Mesothelial cell of epicardium (in vitro differentiated cells): Measurements from ENCODE around the gene YAE1.

- PRO-cap = no peak
Observed at GRCh38 chr7:36855232-36855895, 131.1 kb upstream of the AOAH start.

DNA sequence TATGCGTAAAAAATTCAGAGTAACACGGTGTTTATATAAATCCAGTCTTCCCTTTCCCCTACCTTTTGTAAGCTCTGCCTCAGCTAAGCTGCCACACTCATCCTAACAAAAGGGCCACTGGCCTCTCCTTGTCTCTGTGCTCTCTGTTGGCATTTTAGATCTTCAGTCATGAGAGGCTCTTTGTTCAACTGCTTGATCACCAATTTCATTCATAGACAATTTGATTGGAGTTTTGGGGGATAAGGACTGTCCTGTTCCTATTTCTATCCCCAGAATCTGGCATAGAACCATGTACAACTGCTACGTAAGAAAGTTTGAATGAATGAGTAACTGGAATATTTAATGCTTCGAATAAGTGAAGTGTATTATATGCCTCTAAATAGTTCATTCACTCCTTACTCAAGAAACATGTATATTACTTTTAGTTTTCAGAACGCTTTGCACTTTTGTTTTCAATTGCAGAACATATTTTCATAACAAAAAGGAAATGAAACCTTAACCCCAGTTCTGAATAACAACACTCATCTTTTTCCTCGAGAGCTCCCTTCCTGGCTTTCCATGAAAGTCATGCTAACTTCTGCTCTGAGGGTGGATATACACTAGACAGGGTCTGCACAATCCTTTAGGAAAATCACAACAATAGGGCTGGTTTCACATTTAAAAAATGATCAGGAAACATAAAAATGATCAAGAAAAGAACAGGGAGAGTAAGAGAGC is 219.2 kb upstream of the AOAH start:
- PRO-cap = no peak

DNA sequence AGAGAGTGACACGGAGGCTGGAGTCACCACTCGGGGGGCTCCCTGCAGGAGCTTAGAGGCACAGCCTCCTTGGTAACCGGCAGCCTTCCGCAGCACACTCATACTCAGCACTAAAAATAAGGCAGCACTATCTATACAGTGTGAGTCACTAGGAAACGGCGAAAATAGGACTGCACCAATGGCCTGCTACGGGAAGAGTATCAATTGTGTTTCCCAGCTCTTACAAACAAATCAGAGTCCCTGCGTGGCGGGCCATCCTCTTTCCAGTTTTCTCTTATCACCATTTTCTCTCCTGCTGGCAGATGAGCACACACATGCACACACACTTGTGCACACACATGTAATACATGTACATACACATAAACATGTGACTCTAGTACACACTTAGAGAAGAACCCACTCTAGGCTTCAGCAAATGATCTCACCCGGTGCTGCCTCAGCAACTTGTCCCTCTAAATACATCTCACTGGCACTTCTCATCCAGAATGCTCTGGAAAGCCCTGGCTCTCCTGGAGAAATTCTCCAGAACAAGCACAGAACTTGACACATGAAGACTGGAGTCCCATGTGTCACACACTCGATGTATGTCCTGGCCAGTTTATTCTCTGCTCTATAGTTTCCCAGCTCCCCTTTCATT is 255.0 kb downstream of the ELMO1 start:
- PRO-cap = no peak

DNA sequence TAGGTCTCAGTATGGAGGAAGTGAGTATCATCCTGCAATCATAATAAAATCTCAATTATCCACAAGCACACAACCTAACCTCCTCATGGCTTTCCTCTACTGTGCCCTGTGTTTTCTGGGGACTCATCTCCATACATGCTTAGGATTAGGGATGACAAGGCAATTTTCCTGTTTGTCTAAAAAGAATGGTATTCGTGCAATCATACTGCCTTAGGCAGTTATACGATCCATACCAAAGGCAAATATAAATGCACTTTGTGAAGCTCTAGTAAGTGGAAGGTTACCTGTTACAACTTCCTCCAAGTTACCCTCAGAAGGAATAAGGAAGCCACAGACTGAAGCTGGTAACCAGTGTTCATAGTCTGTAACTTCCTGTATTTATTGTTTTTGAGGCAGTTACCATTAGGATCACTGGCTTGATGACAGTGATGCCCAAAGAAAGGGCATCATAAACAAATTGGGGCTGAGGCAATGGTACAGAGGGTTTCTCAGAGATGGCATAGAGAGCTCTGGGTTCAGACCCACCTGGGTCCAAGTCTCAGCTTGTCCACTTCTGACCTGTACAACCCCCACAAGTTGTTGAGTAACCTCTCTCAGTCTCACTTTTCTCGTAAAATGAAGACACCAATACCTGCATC is 138.3 kb downstream of the ELMO1 start:
- PRO-cap = no peak

DNA sequence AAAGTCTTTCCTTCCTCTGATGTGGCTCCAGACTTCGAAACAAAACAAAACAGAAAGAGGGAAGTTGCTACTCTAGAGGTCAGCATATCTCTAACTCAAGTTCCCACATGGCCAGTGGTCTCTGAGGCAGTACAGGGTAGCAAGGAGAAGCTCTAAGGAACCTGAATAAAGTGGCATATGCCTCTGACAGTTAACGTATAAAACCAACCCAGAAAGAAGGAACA is 56.6 kb downstream of the ELMO1 start:
- PRO-cap = no peak

GRCh38 chr7:37421218-37421833 is 27.3 kb downstream of the ELMO1 start:
- PRO-cap = no peak

- PRO-cap = no peak
Observed at GRCh38 chr7:37440901-37441754, 7.5 kb downstream of the ELMO1 start.

DNA sequence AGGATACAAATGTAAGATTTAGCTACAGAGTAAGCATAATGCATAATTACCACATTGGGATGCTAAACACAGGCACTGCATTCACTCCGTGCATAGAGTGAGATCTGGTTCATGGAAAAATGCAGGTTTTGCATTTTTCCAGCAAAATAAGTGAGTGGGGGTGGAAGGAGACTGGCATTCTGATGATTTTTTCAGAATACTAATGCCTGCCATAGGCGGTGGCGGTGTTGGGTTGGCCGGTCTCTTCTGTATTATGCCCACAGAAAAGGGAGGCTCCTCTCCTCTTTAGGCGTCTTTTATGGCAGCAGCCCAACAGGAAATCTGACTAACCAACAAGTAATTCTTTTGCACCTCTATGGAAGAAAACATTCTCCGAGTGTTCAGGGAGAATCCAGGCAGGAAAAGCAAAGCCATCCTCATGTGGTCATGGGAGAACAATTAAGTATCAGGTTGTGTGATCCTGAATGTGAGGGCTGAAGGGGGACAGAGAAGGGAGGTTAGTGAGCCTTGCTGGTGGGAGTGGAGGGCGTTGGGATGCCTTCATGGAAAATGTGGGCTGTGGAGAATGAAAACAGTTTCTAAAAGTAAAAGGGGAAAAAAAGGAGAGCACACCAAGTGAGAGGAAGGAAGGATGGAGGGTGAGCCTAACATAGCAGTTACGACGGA is 32.0 kb upstream of the ELMO1 start:
- PRO-cap = no peak

- PRO-cap = no peak
Observed at GRCh38 chr7:37492123-37492660, 43.5 kb upstream of the ELMO1 start.

DNA sequence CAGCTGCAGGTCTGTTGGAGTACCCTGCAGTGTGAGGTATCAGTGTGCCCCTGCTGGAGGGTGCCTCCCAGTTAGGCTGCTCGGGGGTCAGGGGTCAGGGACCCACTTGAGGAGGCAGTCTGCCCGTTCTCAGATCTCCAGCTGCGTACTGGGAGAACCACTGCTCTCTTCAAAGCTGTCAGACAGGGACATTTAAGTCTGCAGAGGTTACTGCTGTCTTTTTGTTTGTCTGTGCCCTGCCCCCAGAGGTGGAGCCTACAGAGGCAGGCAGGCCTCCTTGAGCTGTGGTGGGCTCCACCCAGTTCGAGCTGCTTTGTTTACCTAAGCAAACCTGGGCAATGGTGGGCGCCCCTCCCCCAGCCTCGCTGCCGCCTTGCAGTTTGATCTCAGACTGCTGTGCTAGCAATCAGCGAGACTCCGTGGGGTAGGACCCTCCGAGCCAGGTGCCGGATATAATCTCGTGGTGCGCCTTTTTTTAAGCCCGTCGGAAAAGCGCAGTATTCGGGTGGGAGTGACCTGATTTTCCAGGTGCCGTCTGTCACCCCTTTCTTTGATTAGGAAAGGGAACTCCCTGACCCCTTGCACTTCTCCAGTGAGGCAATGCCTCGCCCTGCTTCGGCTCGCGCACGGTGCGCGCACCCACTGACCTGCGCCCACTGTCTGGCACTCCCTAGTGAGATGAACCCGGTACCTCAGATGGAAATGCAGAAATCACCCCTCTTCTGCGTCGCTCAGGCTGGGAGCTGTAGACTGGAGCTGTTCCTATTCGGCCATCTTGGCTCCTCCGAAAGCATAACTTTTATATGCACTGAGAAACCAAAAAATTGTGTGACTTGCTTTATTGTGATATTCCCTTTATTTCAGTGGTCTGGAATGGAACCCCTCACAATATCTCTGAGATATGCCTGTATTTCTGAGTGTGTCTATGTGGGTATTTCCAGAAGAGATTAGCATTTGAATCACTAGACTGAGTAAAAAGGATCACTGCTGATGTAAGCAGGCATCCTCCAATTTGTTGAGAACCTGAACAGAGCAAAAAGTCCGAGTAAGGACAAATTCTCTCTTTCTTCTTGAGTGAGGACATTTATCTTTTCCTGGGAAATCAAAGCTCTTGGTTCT is 65.9 kb upstream of the GPR141 start:
- PRO-cap = no peak

GRCh38 chr7:37674377-37675008 is 9.1 kb upstream of the GPR141 start:
- PRO-cap = no peak

GRCh38 chr7:38002890-38003444 is 82.5 kb downstream of the EPDR1 start:
- PRO-cap = no peak

- PRO-cap = no peak
Observed at GRCh38 chr7:38232765-38233764, 55.0 kb downstream of the STARD3NL start.

- PRO-cap = no peak
Observed at GRCh38 chr7:38311094-38312047, 133.3 kb downstream of the STARD3NL start.

DNA sequence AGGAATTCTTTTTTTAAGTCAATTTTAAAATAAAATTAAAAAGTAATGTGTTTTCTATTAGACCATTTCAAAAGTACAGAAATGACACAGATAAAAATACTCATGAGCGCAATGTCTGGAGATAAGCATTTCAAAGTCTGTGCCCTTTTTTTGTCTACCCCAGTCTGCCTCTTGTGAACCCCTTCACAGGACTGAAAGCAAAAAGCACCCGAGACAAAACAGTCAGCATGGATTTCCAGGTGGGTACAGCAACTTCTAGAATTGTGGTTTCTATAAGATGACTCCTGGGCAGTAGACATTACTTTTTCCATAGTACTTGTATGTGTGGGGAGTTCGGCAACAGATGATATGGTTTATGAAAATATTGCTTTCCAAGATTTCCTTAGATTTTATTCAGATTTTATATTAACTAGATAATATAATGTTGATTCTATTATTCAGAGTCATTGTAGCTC is 135.7 kb downstream of the STARD3NL start:
- PRO-cap = no peak

GRCh38 chr7:38334393-38334955 is 156.4 kb downstream of the STARD3NL start:
- PRO-cap = no peak

- PRO-cap = no peak
Observed at GRCh38 chr7:39073356-39073861, 95.7 kb downstream of the POU6F2 start.

DNA sequence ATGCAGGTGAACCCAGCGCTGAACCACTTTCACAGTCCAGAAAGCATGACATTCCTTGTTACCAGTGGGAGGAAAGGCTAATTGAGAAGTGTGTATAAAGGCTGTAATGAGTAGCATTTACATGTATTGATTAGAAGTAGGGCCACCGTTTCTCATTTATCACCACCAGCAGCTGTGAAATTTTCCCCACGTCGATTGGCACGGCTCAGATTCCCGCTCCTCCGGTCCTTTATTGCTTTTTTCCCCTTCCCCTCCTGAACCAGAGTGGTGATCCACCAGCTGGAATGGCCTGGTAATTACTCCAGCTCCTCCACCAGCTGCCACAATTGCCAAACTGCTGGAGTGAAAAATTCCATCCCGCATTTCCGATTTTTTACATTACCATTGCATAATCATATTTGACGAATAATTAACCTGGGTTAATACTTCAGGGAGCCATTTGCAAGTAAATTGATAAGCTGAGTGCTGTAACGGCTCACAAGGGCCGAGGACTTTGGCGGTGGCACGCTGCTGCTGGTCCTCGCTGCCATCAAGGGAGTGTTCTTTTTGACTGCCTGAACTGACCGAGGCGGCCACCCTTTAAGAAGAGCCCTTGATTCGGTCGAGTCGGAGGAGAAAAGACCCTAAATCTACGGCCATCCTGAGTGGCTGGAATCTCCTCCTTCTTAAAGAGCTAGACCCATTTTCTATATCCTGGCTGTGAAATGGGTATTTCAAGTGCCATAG is 153.4 kb downstream of the POU6F2 start:
- PRO-cap = no peak

- PRO-cap = no peak
Observed at GRCh38 chr7:39565368-39565970, 735 bp upstream of the YAE1 start.

- PRO-cap = bidirectional peak, plus-strand start at chr7:39566406, minus-strand start at chr7:39566268
Observed at GRCh38 chr7:39565971-39567172, at the start of gene YAE1. Gene YAE1 (plus strand): TSS chr7:39566404.